Natural killer cell (primary cell): ENCODE measurements around a stretch of chr11.

DNA sequence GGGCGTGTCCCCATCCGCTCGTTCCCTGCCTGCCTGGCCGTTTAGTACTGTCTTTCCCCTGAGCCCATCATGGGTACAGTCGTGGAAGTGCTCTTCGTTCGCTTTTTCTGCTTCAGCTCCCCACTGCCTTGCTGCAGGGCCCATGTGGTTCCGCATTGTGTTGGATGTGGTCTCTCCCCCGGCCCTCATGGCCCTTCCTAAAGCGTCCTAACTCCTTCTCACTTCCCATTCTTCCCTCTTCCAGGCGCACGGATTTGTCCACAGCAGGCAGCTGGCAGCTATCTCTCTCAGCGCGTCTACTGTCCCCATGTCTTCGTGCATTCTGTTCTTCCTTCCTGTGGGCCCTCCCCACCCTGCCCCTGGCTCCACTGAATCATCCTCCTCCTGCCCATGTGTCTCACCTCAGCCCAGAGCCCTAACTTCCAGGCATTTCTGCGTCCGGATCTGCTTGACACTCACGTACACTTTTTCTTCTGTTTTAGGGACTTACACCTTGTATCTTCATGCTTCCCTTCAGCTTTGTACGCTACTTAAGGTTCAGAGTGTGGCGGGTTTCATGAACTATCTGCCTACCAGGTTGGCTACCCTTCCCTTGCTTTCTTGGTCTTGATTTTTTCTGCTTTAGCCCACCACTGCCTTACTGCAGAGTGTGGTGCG is 98.2 kb downstream of the ZBTB16 start:
- PRO-cap = no peak

GRCh38 chr11:114170235-114170934 is 110.9 kb downstream of the ZBTB16 start:
- PRO-cap = no peak

- PRO-cap = no peak
Observed at GRCh38 chr11:114190854-114191202, 105.4 kb upstream of the NNMT start.

DNA sequence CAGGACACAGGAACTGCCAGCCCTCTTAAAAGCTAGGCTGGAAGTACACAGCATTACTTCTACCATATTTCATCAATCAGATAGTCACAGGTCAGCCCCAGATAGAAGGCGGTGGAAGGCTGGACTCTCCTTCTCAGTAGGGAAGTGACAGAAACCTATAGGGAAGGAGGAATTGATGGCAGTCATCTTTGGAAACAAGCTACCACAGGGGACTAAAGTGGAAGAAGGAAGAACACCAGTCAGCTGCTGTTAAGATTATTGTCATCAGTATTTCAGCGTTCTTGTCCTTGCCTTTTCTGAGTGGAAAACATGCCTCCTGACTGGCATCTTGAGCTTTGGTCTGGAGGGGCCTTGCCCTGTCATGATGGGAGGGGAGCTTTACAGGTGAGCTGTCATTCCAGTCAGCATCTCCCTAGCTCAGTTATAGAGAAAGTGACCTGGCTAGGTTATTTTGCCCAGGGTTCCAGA is 103.9 kb upstream of the NNMT start:
- PRO-cap = no peak

- PRO-cap = no peak
Observed at GRCh38 chr11:114209757-114210628, 86.2 kb upstream of the NNMT start.

- PRO-cap = no peak
Observed at GRCh38 chr11:114226448-114226794, 69.8 kb upstream of the NNMT start.

DNA sequence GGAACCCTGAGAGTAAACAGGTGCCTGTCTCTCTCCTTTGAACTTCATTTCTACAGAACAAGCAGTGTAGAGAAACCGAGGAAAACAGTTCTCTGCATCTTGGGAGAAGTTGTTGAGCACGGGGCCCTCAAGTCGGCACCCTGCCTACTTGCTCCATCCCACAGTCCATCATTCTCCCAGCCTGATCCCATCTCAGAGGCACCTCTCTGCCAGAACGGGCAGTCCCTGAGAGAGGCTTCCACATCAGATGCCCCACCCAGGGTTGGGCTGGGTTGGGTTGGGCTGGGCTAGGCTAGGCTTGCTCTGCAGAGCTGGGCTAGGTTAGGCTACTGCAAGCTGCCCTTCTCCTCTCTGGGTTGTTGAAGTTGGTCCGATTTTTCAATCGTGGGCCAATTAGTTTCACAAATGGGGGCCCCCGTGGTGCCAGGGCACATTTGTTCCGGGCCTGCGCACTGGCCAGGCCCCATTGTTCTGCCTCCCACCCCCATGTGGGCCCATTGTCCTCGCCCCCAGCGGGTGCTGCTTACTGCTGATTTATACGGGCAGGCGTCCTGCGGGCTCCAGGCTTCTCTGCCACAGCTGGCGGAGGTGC is 63.8 kb upstream of the NNMT start:
- PRO-cap = no peak

DNA sequence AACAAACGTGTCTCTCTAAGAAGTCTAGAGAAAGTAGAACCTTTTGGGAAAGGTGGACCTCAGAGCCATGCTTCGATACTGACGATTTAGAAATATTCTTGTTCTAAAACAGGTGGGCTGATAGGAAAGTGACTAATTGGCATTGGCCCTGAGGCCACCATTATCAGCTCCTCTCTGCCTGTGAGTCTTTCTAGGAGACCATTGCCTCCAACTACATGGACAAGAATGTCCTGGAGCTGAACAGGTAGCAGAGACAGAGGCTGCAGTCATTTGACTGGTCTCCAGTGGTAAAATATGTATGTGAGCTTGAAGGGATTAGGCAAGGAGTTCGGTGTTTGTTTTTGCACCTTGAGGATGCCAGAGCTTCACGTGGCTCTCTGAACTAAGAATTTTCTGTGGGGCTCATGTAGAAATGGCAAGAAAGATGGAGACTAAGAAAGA is 22.0 kb upstream of the NNMT start:
- PRO-cap = no peak

DNA sequence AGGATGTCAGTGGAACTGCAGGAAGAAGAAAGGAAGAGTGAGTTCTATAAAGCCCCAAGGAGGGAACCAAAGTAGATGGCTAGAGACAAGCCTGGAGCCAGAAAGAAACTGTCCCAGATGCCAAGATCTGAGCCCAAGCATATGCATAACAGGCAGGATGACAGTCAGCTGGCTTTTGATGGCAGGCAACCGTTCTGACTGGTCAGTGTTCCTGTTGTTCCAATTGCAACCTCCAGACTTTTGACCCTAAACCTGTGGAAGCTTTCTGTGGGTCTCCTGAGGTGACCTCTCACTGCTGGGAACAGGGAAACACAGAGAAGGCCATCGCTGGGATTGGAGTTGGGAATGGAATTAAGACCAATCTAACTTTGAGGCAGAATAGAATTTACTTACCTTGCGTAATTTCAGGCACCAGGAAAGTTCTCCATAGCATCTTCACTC is 21.6 kb upstream of the NNMT start:
- PRO-cap = no peak

DNA sequence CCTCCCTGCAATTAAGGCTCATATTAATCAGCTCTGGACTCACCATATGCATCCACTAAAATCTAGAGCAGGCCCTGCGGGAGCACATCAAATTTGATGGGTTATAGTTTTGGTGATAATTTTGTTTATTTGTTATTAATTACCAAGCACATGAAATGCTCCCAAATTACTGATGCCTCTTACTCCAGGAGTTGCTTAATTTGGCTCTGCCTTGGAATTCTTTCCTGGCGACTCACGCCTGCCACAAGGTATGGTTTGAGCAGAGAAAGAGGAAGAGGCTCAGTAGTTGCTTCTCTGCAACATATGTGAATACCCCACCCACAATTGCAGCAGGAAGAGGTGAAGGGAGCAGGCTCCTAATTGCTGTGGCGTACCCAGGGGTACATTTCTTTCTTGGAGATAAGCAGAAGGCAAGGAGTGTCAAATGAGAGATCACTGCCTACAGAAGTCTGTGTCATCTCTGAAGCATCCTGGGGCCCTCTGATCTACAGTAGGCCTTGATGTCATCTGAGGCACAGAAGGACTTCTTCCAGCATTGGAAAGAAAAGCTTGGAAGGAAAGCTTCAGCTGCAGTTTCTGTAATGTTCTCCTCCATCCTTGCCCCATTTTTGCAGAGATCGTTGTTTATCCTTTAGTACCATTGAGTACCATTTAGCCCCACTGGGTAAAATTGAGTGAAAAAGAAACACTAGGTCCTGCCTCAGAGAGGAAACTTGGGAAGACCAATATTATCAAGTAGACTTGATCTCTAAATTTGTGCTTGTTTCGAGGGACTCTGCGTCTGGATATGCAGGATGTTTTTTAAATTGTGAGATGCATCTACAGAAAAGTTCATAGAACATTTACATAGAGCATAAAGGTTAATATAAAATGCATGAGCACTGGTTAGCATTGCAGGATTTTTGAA is 10.5 kb upstream of the NNMT start:
- PRO-cap = no peak

- PRO-cap = no peak
Observed at GRCh38 chr11:114306697-114307377, 10.6 kb downstream of the NNMT start.

DNA sequence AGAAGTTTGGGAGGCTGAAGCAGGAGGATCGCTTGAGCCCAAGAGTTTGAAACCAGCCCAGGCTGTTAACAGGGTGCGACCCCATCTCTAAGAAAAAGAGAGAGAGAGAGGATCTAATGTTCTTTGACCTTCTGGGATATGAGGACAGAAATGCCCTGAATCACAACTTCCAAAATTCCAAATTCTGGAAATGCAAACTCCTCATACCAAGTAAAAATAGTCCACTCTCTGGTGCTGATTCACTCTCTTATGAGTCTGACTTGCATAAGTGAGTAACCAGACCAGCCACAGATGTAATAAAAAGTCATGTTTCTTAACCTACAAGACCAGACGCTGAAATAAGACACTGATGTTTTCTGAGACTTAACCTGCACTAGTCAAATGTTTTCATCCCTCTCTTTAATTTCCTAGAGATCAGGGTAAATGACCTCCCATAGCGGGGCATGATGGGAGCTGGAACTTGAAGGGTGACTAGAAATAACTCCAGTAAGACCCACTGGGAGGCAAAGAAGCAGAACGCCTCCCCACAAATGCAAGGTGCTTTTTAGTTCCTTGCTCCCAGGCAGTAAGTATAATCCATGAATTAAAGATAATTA is 25.7 kb downstream of the NNMT start:
- PRO-cap = no peak

DNA sequence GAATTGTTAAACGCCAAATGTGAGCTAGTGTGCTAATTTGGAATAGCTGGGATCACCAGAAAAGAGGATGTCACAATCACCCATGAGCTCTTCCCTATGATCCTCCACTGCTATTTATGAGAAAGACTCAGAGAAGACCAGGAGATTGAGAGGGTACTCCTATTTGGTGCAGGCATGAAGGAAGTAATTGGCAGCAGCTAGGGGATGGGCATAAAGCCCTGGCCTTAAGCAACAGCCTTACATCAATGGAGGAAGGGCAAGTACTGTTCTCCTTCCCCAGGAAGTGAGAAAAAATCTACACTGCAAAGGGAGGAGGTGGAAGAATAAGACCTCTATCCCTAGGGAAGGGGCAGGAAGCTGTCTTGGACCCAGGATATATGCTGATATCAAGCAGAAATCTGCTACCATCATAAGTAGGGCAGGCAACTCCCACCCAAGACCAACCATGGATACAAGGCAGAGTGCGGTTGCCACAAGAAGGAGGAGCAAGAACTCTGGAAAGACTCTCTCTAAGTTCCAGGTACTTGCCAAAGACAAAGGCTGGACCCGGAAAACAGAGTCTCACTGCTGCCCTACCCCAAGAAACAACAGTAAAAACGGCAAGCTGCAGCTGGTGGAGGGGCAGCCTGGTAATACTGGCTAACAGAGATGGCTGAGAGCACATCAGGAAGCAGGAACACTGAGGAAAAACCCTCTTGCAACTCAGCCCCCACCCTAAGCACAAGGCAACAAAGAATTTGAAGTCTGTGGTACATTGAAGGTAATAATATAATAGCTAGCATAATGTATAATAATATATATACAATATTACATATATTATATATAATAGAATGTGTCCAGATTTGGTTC is 27.8 kb upstream of the NXPE2 start:
- PRO-cap = no peak

GRCh38 chr11:114651214-114651705 is 27.1 kb upstream of the NXPE2 start:
- PRO-cap = no peak

- PRO-cap = no peak
Observed at GRCh38 chr11:114676740-114677207, 1.6 kb upstream of the NXPE2 start.

DNA sequence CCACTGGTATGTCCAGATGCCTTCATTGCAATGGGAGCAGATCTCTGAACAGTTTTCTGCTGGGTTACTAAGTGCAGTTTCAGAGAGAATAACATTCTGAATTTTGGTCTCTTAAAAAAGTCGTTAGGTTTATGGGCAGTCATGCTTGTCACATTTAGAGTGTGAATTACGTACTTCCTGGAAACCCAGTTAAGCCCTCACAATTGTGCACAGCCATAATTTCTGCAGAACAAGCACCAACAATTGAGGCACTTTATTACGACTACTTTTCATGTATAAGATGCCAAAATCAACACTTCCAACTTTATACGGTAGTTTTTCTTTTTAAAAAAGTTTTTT is 247.4 kb downstream of the CADM1 start:
- PRO-cap = bidirectional peak, plus-strand start at position 218 of the sequence, minus-strand start at position 90 of the sequence

GRCh38 chr11:115267866-115268217 is 236.4 kb downstream of the CADM1 start:
- PRO-cap = bidirectional peak, plus-strand start at chr11:115268161, minus-strand start at chr11:115268052

GRCh38 chr11:115759595-115760901 is 255.8 kb upstream of the CADM1 start:
- PRO-cap = unidirectional peak, plus-strand start at chr11:115760025

DNA sequence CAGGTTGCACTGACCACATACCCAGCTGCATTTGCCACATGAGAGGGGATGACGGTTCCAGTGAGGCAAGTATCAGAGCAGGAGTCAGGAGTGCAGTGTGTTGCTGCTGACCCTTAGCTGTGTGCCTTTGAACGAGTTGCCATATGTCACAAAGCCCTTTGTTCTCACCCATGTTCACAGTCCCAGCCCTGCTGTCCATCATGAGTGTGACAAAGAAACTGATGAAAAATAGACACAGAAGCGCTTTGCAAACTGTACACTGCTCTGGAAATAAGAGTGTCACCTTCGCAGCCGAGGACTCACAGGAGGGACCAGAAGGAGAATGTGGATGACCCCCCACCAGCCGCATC is 568.8 kb upstream of the CADM1 start:
- PRO-cap = no peak

GRCh38 chr11:116195355-116195693 is 577.5 kb downstream of the BUD13 start:
- PRO-cap = no peak